ENCODE measurements around the genes SLC22A15 and TTF2.

GRCh38 chr1:115714342-115715255 is 53.9 kb downstream of the CASQ2 start:
- PRO-cap: no peak

- PRO-cap: bidirectional peak, plus-strand start at chr1:115976541, minus-strand start at chr1:115976433
These were observed at the start of gene SLC22A15 for GRCh38 chr1:115975740-115977037. Gene SLC22A15 (plus strand): TSS chr1:115976513.

GRCh38 chr1:116123509-116124780 is 12.7 kb downstream of the MAB21L3 start:
- PRO-cap: no peak

DNA sequence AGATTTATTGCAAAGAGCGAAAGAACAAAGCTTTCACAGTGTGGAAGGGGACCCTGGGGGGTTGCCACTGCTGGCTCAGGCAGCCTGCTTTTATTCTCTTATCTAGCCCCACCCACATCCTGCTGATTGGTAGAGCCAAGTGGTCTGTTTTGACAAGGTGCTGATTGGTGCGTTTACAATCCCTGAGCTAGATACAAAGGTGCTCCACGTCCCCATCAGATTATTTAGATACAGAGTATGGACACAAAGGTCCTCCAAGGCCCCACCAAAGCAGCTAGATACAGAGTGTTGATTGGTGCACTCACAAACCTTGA is 34.7 kb downstream of the MAB21L3 start:
- PRO-cap: no peak

GRCh38 chr1:116361513-116362598 is 11.2 kb upstream of the ATP1A1 start:
- PRO-cap: no peak

- PRO-cap: no peak
These were observed 19.6 kb downstream of the ATP1A1 start for GRCh38 chr1:116392536-116393101.

DNA sequence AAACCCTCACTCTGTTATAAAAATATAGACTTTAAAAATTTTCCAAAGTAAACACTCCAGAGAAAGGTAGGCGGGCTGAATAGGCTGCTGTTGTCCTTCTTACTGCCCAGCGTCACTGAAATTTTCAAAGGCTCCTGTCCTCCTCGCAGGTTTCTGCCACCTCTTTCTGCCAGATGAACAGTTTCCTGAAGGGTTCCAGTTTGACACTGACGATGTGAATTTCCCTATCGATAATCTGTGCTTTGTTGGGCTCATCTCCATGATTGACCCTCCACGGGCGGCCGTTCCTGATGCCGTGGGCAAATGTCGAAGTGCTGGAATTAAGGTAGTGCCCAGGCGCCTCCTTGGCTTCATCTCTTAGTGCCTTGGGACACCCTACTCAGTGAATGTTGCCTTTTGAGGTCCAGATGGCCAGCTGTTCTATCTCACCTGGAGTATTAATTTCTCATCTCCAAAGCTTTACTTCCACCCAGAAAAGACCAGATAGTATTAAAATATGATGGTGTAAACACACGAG is 22.0 kb downstream of the ATP1A1 start:
- PRO-cap: no peak

GRCh38 chr1:116399404-116400511 is 26.7 kb downstream of the ATP1A1 start:
- PRO-cap: no peak

DNA sequence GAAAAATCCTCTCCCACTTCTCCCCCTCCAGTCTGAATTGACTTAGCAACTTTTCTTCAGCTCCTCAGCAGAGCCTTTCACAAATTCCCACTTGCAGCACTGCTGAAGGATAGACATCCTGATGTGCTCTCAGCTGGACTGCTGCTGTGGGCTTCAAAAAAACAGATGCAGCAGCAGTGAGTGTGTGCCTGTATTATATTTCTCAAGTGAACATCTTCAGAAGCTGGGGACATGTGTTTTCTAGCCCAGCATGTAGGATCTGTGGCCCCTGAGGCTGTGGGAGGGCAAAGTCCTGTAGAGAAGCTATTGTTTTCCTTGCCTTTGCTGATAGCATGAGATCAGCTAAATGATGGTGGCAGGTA is 98.6 kb downstream of the CD58 start:
- PRO-cap: no peak

DNA sequence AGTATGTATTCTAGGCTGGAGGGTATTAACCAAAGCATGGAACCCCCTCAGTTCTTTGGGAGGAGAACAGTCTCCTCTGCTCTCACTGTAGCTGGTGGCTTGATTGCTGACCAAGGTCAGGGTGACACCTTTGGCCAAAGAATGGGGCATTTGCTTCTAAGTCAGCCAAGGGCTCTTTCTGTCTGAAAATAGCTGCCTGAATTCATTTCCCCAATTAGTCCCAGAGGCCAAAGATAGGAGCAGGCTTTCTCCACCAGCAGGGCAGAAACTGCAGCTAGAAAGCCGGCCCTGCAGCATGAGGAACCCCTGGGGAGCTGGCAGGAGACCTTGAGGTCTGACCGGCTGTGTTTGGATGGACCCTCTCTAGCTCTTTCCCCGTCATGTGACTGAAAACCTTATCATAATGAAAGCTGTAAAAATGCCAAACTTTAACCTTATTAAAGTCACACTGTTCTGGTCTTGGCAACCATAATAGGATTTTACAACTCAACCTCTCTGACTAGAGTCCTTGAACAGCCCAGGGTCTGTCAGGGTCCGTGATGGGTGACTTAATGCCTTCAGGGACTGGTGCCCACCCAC is 93.4 kb downstream of the CD58 start:
- PRO-cap: no peak

DNA sequence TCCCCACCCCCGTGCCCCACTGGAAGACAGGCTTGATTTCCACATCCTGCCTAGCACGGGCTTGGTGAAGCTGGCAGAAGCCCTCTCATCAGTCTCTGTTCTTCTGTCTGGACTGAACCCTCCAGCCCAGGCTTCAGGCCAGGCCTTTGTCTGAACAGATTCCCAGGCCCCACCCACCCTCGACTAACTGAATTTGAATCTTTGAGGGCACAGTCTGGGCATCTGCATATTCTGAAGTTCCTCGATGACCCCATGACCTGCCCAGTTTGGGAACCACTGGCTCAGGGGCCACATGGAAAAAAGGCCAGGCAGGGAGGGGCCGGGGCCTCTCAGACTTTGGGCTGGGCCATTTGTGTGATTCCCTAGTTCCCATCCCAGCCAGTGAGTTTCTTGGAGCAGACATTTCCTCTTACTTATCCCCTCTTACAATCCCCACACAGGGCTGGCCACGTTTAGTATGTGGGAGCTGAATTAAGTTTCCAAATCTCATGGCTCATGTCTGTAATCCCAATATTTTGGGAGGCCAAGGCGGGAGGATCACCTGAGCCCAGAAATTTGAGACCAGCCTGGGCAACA is 75.1 kb downstream of the CD58 start:
- PRO-cap: no peak

GRCh38 chr1:116769445-116770280 is 15.4 kb downstream of the CD2 start:
- PRO-cap: unidirectional peak, minus-strand start at chr1:116769838

DNA sequence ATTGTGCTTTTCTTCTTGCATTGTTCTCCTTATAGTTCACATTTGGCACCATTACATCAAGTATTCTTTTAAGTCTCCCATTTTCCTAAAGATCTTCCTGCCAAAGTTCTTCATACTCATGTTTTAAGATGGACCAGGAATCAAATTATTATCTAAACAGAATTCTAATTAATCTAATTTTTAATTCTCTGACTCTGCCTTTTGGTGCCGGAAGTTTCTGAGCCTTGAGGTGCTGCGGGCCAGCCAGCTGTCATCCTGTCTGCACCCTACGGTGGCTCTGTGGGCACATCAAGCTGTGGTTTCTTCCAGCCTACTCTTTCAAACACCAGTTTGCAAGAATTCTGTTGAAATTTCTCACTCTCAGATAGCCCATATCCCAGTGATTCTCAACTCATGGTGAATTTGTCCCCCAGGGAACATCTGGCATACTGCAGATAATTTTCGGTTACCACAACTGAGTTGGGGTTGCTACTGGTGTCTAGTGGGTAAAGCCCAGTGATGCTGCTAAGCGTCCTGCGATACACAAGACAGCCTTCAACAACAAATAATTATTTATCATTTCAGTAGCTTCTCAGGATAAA is 62.2 kb downstream of the CD2 start:
- PRO-cap: no peak

- PRO-cap: bidirectional peak, plus-strand start at chr1:117060350, minus-strand start at chr1:117060064
These were observed at the start of gene TTF2 for GRCh38 chr1:117060223-117060963. Gene TTF2 (plus strand): TSS chr1:117060326.

- PRO-cap: no peak
These were observed 34.3 kb upstream of the TENT5C start for GRCh38 chr1:117571572-117571859.

GRCh38 chr1:117658760-117659342 is 53.0 kb downstream of the TENT5C start:
- PRO-cap: no peak

DNA sequence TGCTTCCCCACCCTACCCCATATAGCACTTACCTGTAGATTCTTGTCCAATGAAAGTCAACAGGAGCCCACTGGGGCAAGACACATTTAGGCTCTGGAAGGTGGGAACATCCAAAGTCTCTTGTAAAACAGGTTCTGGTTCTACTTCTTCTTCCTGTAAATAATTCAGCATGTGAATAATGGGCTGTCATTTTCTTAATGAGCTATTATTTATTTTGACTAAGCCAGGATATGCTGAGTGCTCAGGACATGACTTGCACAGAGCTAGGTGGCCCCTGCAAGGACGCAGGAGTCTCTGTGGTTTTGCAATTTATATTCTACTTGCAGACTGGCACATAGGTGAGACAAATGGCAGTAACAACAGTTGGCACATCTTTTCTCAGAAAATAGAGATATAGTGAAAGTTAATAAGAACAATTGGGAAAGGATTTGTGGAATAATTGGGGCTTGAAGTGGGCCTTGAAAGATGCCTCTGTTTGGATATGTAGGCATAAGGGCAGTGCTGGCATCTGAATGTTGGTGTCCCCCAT is 98.8 kb downstream of the WDR3 start:
- PRO-cap: no peak

- PRO-cap: no peak
These were observed 75.6 kb downstream of the TBX15 start for GRCh38 chr1:118912514-118912890.

GRCh38 chr1:118989397-118990457 is 1.6 kb upstream of the TBX15 start:
- PRO-cap: no peak

DNA sequence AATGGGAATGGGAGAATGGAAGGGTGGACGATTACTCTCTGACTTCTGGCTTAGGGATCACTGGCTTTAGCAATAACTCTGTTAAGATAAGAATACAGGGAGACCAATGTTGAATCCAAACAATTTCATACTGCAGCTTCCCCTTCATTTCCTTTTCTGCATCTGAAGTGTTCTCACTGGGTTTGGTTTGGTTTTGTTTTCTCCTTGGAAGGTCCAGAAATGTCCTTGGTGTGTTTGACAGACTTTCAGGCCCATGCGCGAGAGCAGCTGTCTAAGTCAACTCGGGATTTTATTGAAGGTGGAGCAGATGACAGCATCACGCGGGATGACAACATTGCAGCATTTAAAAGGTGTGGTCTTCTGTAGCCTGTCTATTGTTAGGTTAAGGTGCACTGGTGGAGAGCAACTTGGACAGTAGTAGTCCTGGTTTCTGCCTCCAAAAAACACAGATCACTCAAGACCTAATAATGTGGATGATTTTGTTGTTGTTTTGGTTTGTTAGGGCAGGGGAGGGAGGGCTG is 12.3 kb downstream of the HAO2 start:
- PRO-cap: no peak

All from parotid gland (tissue), 1 donor.